Omental fat pad (tissue), 4 donors: ENCODE measurements around a stretch of chr10.

- PRO-cap: no peak
- RAMPAGE, long total RNA, 4 experiments: no peak in any of the 4 experiments
These were observed 732.8 kb downstream of the ZWINT start for GRCh38 chr10:55627862-55629034.

- PRO-cap: no peak
- RAMPAGE, long total RNA, 4 experiments: no peak in any of the 4 experiments
These were observed 653.7 kb upstream of the ZWINT start for GRCh38 chr10:57014808-57015026.

- PRO-cap: no peak
- RAMPAGE, long total RNA, 4 experiments: no peak in any of the 4 experiments
These were observed 3.2 kb upstream of the UBE2D1 start for GRCh38 chr10:58331604-58331940.

DNA sequence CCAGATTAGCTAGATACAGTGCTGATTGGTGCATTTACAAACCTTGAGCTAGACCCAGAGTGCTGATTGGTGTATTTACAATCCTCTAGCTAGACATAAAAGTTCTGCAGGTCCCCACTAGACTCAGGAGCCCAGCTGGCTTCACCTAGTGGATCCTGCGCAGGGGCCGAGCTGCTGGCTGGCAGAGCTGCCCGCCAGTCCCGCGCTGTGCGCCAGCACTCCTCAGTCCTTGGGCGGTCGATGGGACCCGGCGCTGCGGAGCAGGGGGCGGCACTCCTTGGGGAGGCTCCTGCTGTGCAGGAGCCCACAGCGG lies 62.8 kb downstream of the TFAM start:
- PRO-cap: no peak
- RAMPAGE, long total RNA, 4 experiments: no peak in any of the 4 experiments

GRCh38 chr10:58511688-58512359 lies 848 bp upstream of the BICC1 start:
- PRO-cap: no peak
- RAMPAGE, long total RNA, 4 experiments: no peak in any of the 4 experiments

DNA sequence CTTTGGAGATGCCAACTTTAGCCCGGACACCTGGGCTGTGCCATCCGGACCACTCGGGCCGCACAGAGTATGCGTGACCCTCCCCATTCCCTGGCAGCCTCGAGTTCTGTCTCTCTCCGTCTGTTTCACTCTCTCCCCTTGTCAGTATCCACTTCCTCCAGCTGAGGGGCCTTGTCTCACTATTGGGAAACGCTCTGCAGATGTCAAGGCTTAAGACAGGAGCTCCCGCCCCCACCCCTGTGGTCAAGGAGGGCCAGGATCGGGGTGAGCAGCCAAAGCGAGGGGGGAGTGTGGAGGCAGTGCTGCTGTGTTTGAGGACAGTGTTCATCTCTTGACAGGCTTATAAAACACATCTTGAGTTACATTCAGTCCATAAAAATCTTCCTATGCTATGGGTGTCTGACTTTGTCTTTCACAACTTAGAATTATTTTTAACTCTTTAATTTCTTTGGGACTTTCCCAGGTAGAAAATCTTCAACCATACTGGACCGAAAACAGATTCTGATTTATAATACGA lies 1.0 kb downstream of the BICC1 start:
- PRO-cap: no peak
- RAMPAGE, long total RNA, 4 experiments: no peak in any of the 4 experiments

- PRO-cap: no peak
- RAMPAGE, long total RNA, 4 experiments: no peak in any of the 4 experiments
These were observed 157.4 kb upstream of the PHYHIPL start for GRCh38 chr10:59019050-59019408.

DNA sequence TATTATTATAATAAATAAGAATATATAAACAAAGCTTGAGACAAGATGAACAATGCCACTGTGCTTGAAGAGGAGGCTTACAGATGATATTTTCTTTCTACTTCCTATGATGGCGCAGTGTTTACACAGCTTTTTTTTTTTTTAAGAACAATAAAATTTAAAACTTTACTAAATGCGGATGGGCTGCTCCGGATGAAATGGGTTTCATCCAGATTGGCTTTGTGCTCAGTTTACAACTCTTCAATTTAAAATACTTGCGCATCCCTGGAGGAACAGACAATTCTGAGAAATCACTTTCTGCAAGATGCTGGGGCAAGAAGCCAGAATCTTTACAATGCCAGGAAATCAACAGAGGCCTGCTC lies 3.8 kb upstream of the FAM13C start:
- PRO-cap: no peak
- RAMPAGE, long total RNA, 4 experiments: no peak in any of the 4 experiments

DNA sequence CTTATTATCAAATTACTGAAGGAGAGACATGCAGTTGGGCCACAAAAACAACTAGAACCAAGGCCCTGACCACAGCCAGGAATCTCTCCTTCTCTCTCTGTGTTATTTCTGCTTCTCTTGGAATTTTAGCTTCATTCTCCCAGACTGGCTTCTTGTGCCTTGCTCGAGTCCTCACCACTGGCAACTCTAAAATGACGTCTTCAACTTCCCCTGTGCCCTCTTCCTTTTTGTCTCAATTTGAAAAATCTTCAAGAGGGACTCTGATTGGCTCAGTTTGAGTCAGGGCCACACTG lies 25.3 kb upstream of the FAM13C start:
- PRO-cap: no peak
- RAMPAGE, long total RNA, 4 experiments: no peak in any of the 4 experiments

DNA sequence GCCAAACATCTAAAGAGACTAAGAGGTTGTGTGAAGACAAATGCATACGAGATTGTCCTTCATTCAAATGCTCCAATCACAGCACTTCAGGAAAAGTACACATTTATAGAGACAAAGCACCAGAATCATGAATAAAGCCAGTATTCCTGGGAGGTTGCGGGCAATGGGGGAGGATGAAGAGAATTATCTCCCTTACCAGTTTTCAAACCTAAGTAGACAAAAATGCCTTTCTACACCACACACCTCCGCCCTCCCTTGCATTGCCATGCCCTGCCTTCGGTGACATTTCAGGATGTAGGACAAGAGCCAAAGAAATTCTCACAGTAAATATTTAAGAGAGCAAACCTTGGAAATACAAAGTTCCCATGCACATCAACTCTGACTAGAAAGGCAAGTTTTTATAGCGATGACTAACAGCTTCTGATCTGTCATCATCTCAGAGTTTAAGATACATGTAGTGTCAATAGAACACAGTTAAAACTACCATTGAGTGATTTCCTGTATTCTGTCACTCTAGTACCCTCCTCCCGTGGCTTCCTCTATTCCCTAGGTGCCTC lies 20.9 kb downstream of the SLC16A9 start:
- PRO-cap: no peak
- RAMPAGE, long total RNA, 4 experiments: no peak in any of the 4 experiments

DNA sequence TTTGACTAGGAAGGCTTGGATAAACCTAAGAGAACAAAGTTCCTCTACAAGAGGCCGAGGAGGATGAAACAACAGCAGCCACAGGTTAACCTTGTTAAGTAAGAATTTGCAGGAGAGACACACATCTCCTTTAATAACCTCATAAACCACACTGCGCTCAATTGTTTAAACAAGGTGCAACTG lies 632 bp upstream of the CCDC6 start:
- PRO-cap: no peak
- RAMPAGE, long total RNA, 4 experiments: no peak in any of the 4 experiments

DNA sequence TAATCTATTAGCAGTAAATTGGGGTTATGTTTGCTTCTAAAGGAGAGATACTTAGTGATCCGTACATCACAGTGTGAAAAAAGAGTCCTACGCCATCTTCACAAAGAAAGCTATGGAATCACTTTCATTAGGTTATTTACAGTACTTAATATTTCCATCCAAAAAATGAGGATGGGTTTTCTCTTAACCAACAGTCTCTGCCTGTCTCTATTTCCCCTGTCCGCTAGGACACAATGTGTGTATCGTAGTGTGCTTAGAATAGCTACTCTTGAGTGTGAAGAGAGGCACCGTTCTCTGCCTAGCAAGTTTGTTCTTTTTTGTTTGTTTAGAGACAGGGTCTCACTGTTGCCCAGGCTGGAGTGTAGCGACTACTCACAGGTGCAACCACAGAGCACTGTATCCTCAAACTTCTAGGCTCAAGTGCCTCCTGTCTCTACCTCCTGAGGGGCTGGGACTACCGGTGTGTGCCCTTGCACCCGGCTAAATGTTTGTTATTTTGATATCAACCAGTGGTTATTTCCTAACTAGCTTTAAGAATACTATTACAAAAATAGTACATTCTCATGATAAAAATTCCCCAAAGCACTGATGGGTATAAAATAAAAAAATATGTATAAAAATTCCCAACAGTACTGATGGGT lies 121.9 kb downstream of the ANK3 start:
- PRO-cap: no peak
- RAMPAGE, long total RNA, 4 experiments: no peak in any of the 4 experiments

DNA sequence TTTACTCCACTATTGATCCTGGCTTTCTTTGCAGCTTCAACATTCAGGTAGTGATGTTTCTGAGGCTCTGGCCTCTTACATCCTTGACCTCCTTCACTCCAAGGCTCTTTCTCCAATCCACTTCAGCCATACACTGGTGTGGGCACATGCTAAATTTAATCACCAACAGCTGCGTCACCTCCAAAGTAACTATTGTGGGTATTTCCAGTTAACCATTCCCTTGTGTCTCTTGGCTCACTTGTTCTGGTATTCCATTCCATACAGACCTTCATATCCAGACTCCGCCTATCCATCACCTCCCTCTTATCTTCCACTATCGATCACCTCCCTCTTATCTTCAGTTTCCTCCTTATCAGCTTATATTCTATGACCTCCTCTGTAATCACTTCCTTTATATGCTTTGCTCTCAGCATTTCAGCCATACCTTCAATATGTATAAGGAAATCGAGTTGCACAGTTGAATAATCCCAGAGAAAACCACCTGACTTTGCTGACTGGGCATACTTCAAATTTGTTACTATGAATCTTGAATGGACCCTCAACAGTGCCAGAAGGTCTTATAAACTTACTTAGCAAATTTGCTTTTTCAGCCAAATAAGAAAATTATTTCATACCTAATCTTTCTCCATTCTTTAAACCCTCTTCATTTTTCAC lies 32.4 kb downstream of the ANK3 start:
- PRO-cap: no peak
- RAMPAGE, long total RNA, 4 experiments: no peak in any of the 4 experiments

DNA sequence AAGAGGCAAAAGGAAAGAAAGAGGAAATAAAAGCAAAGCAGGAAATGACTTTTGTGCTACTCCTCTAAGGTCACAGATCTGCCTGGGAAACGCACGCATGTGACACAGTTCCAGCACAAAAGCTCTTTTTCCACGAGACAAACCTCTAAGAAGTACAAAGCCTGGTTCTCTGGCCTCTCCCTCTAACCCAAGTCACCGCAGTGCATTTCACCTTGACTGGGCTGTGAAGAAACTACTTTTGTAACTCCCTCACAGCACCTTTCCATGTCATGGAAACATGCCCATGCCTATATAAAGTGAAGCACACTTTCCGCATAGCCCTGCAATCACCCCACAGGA lies 816 bp downstream of the ANK3 start:
- PRO-cap: no peak
- RAMPAGE, long total RNA, 4 experiments: no peak in any of the 4 experiments

GRCh38 chr10:60810748-60811319 lies 32.6 kb downstream of the CDK1 start:
- PRO-cap: no peak
- RAMPAGE, long total RNA, 4 experiments: no peak in any of the 4 experiments

- PRO-cap: no peak
- RAMPAGE, long total RNA, 4 experiments: no peak in any of the 4 experiments
These were observed 55.5 kb downstream of the RHOBTB1 start for GRCh38 chr10:60888185-60889181.

GRCh38 chr10:61164378-61165127 lies 220.6 kb upstream of the RHOBTB1 start:
- PRO-cap: no peak
- RAMPAGE, long total RNA, 4 experiments: no peak in any of the 4 experiments

GRCh38 chr10:61396910-61397480 lies 56.2 kb downstream of the TMEM26 start:
- PRO-cap: no peak
- RAMPAGE, long total RNA, 4 experiments: no peak in any of the 4 experiments

DNA sequence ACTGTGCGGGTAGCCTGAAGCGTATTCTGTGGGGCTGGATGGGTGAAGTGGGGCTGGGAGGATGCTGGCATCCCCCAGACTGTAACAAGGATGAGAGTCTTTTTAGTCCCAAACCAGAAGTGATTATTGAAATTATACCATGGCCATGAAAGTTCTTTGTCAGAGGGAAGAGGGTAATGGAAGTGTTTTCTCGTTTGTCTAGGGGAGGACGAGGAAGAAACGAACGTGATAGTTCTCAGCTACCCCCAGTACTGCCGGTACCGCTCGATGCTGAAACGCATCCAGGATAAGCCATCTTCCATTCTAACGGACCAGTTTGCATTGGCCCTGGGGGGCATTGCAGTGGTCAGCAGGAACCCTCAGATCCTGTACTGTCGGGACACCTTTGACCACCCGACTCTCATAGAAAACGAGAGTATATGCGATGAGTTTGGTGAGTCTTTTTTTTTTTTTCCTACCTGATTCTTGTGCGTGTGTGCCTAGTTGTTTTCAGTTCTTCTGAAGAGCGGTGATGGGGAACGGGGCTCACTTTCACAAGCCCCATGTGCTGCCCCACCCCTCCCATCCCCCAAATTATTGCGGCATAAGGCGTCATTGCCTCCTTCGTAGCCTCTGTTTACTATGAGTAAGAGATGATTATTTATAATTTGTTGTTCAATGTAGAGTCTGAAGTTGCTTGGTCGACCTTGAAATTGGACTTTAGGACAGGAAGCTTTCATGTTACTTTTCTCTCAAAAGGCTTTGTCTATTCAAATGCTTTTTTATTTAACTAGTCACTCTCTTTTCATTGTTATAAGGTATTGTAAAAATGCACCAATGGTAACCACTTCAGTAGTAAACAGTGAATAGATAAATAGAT lies 98.6 kb downstream of the ARID5B start:
- PRO-cap: no peak
- RAMPAGE, long total RNA, 4 experiments: no peak in any of the 4 experiments

DNA sequence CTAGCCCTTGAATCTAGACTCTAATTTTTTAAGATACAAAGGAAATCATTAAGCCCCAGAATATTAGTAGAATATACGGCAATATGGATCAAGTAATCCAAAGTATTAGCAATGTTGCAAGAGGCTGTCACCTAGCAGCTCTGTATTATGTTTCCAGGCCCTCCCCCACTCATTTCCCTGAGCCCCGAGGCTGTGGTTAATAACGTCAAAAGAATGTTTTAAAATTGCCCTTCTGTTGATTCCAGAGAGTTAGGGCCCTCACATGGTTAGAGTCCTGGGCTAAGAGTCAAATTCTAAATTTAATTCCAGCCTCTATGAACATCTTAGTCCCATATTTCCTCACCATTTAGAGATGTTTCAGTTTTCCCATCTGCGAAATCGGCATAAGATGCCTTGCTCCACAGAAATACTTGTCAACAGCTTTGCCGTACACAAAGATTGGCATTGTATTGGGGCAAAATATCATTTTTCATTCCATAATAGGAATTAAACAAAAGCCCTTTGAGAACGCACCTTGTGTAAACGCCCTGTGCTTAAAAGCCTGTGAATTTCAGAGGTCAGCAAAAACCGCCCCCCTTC lies 135.7 kb downstream of the ARID5B start:
- PRO-cap: no peak
- RAMPAGE, long total RNA, 4 experiments: no peak in any of the 4 experiments